Fibroblast of the aortic adventitia (primary cell): ENCODE measurements around the gene C12orf40.

DNA sequence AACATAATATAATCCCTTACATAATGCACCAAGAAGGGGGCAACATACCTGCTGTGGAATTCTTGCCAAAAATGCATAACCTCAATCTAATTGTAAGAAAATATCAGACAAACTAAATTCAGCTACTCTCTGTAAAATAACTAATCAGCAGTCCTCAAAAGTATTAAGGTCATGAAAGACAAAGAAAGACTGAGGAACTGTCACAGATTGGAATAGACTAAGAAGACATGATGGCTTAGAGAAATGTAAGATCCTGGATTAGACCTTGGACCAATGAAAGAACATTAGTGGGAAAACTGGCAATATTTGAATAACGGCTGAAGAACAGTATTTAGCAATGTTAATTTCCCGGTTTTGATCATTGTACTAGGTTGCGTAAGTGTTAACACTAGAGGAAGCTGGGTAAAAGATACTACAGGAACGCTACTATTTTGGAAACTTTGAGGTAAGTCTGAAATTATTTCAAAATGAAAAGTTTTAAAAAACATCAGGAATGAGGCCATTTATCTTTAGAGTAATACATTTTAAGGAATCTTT is 68.3 kb upstream of the H3-5 start:
- CAGE, long polyA plus RNA, result no peak

- CAGE, long polyA plus RNA, result no peak
Observed at GRCh38 chr12:31887067-31887483, 72.1 kb upstream of the RESF1 start.

GRCh38 chr12:31928575-31929003 is 30.6 kb upstream of the RESF1 start:
- CAGE, long polyA plus RNA, result no peak

- CAGE, long polyA plus RNA, result no peak
Observed at GRCh38 chr12:31982859-31984220, 24.1 kb downstream of the RESF1 start.

GRCh38 chr12:32494435-32495072 is 95.2 kb downstream of the FGD4 start:
- CAGE, long polyA plus RNA, result no peak

- CAGE, long polyA plus RNA, result no peak
Observed at GRCh38 chr12:32756222-32756777, 603 bp upstream of the YARS2 start.

GRCh38 chr12:38131061-38131460 is 185.5 kb upstream of the ALG10B start:
- CAGE, long polyA plus RNA, result no peak

- CAGE, long polyA plus RNA, result no peak
Observed at GRCh38 chr12:38904653-38905351, 589 bp downstream of the CPNE8 start.

- CAGE, long polyA plus RNA, result no peak
Observed at GRCh38 chr12:39467359-39467925, 24.5 kb upstream of the KIF21A start.

GRCh38 chr12:39620936-39621834 is 1.6 kb upstream of the ABCD2 start:
- CAGE, long polyA plus RNA, result no peak

DNA sequence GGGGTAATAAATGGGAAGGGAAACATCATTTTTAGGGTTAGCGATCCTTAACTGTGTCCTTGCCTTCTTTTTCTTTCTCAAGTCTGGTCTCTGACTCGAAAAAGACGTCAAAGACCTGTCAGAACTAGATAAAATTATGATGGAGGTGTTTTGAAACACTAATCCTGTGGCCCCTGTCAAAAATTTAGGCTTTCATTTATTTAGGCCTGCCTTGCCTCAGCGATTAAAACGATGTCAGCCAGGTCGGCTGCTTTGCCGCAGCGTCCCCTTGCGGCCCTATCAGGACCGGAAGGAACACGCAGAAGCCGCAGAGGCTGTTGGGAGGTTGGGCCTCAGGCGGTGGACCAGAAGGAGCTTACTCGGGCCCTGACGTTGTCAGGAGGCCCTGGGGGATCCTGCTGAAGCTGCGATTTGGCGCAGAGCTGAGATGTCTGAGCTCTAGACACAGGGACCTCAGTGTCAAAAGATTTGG is at the start of gene C12orf40:
TSS of gene C12orf40 (plus strand) at position 323 of the 472 bp plus-strand sequence.
- CAGE, long polyA plus RNA, result no peak

- CAGE, long polyA plus RNA, result no peak
Observed at GRCh38 chr12:39808820-39809252, 182.9 kb downstream of the C12orf40 start.

DNA sequence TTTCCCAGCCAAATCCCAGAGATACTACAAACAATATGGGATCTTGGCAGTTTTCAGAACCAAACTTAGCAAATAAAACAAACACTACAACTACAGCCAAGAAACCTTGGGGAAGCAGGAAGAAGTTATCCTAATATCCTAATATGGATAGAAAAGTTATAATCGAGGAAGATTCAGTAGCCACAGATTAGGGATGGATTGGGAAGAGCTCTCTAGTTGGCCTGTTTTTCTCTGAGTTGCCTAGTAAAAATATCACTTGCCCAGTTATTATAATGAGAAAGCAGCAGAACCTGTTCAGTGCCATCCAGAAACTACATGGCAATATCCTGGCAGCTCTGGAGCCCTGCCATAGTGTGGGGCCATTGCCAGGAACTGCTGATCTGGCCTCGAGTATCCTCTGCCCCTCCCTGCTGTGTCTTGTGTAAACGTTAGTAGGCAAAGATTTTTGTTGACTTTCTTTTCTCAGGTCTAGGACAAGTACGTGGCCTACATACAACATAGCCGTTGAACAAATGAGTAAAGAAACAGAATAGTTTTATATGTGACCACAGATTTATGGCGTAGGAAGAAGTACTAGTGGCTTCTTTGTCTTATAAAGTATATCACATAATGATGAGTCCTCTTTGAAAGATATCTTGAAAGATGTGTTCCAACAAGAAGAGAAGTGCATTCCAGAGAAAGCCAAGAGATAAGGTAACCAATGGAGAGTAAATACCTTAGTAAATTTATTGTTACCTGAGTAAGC is 193.3 kb downstream of the SLC2A13 start:
- CAGE, long polyA plus RNA, result no peak

GRCh38 chr12:40033274-40033788 is 72.5 kb downstream of the SLC2A13 start:
- CAGE, long polyA plus RNA, result no peak

GRCh38 chr12:40073963-40074540 is 31.8 kb downstream of the SLC2A13 start:
- CAGE, long polyA plus RNA, result no peak

DNA sequence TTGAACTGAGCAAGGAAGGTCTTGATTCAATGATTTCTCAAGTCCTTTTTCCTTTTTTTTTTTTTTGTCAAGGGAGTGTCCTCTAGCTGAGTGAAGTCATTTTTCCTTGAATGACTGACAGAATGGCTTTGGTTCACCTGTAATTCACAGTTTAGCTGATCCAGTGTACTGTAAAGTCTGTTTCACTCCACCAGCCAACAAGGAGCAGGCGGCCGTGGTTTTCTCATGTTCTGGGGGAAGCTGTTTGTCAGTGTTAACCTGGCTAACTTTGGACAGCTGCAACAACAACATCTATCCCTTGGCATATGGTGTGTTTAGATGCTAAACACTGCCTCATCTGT is 50.1 kb upstream of the SLC2A13 start:
- CAGE, long polyA plus RNA, result no peak

DNA sequence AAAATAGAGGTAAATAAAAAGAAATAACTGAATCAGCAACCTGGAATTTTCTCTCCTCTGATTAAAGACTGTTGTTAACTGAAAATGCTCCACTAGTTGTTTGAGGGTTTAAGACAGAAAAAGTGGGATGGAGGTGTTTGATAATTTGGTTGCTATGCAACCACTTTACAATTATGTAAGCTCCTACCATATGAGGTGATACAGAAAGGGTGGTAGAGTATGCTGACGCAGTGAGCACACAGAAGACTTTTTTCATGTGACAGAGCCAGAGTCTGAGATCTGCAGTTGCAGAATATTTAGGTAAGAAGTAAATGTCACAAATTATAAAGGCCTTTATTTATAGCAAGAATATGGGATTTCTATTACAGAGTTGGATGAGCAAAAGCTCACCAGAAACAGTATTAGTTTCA is 50.5 kb upstream of the SLC2A13 start:
- CAGE, long polyA plus RNA, result no peak

DNA sequence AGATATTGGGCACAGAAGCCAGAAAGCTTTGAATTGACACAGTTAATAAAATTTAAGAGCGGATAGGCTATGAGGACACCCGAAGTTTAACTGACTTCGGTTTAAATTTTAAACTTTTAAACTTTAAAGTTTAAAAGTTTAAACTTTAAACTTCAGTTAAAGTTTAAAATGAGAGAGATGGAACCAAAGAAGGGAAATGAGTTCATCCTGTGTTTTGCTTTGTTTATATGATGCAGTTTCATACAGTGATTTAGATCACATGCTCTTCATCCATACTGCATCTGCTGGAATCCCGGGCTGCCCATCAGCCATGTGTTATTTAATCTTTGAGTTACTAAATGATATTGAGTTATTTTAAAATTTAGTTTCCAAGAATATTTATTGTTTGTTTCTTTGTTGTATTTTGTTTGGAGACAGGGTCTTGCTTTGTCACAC is 27.2 kb upstream of the LRRK2 start:
- CAGE, long polyA plus RNA, result no peak

DNA sequence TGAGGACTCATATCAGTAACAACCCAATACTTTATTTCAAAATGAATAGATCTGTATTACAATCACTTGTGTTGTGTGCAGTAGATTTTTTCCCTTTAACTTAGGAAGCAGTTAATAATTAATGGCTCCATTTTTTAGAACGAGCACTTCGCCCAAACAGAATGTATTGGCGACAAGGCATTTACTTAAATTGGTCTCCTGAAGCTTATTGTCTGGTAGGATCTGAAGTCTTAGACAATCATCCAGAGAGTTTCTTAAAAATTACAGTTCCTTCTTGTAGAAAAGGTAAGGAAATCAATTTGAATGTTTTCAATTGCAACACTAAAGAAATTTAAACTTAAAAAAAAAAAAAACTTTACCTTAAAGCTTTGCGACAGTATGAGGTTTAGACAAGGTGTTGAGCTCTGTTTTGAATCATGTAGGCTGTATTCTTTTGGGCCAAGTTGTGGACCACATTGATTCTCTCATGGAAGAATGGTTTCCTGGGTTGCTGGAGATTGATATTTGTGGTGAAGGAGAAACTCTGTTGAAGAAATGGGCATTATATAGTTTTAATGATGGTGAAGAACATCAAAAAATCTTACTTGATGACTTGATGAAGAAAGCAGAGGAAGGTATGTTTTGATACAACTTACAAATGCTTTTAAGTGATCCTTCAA is 97.2 kb downstream of the LRRK2 start:
- CAGE, long polyA plus RNA, result no peak

GRCh38 chr12:41563532-41563756 is 375.3 kb downstream of the PDZRN4 start:
- CAGE, long polyA plus RNA, result no peak